BE2C (cell line): ENCODE results near the genes ADGRL3 and STAP1.

DNA sequence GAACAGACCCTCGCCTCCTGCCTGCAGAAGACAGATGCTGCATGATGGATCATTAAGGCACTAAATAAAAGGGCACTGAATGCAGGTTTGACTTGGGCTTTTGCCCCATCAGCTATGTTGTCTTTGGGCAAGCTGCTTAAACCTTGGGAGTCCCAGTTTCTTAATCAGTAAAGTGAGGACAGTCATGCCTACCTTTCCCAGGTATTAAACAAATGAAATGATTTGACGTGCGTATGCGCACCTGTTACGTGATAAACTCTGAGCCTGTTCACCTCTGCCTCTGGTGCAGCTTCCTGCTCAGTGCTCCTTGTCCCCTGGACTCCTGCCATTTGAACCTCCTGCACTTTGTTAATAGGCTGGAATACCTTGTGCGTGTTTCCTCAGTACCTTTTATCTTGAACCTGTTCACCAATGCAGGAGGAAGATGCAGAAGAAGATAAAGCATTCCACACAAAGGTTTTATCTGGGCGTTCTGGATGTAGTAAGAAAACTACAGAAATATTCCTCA lies 111.7 kb downstream of the CRACD start:
- RRBS, result no CpG with 5 or more reads among the region's 7 CpGs

DNA sequence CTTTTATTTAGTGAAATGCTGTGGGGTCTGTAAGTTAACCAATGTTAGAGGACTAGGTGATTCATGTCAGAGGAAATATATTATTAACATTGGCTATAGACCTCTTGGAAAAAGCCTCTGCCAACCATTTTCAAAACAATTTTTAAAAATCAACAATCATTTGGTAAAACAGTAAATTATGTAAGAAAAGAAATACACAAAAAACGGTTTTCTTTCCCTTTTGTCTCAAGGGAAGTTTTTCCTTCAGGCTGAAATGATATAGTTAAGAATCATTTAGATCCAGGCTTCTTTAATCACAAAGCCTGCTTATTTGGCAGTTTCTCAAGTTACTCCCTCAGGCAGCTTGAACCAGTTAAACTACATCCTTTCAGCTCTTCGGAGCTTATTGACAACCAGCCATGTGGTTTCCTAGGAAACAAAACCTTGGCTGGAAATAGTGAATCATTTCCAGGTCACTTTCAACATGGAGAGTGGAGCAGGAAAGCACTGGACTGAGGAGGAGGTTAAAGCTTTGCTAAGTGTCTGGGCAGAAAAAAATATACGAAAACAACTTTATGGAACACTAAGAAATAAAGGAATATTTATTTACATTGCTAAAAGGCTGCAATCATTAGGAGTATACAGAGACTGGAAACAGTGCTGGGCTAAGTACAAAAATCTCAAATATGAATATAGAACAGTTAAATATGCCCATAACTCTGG lies 22.9 kb upstream of the AASDH start:
- RRBS, result no CpG with 5 or more reads among the region's 3 CpGs

DNA sequence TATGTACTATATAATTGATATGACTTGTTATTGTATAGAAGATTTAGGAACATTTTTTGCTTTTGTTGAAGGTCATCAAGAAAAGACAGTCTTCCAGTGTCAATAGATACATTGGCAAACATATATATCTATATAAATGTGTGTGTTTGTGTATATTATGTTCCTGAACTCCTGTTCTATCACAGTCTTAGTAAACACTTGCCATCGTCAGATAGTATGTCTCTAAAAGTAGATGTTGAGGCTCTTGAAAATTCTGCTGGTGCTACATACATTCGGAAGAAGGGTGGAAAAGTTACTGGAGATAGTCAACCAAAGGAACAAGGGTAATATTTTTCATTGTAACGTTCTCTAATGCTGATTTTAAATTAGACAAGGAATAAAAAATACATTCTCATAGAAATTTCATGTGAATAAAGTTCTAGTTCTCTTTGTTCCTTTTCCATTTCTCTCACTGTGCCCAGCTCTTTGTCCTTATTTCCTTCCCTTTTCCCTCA lies 14.3 kb upstream of the ARL9 start:
- RRBS, result no CpG with 5 or more reads among the region's 3 CpGs

GRCh38 chr4:56930818-56931846 lies 23.4 kb downstream of the REST start:
- RRBS, result no CpG with 5 or more reads among the region's 7 CpGs

- RRBS, result no CpG with 5 or more reads among the region's 5 CpGs
Observed at GRCh38 chr4:57043584-57044197, 65.0 kb downstream of the POLR2B start.

DNA sequence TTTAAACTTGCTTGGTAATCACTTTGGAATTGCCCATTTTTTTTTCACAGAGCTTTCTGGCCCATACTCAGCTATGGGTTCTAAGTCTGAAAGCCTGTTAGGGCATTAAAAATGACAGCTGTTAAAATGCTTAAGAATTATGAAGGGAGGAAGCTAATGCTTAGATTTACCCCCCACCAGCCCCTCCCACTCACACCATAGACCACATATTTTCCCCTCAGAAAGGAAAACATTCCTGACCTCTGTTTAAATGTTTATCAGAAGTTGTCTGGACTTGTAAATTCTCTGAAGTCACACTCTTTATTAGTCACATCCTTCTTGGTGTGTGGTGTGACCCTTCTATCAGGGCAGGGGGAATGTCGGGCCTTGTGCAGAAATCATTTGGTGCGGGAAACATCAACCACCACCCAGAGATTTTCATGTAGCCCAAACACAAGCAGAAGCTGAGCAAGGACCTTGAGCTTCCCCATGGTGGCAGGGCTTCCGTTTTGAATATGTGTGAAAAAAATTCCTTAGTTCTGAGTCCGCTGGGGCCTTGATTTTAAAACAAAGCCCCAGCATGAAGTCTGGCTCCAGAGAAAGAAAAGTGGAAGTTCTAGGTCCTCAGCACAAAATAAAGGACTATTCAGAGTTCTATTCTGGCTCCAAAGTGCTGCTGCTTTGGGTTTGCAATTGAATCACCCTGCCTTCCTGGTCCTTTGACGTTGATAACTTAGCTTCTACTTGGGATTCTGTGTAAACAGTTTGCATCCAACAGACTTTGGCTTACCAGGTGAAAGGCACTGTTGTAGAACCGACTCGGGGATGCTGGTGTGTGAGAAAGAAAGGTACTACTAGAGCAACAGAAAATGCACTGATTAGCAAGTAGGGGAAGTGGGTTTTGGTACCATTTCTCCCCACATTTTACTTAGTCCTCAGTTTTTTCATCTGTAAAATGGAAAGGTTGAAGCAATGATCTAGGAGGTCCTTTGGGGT lies 28.7 kb downstream of the IGFBP7 start:
- RRBS, result no CpG with 5 or more reads among the region's 7 CpGs

DNA sequence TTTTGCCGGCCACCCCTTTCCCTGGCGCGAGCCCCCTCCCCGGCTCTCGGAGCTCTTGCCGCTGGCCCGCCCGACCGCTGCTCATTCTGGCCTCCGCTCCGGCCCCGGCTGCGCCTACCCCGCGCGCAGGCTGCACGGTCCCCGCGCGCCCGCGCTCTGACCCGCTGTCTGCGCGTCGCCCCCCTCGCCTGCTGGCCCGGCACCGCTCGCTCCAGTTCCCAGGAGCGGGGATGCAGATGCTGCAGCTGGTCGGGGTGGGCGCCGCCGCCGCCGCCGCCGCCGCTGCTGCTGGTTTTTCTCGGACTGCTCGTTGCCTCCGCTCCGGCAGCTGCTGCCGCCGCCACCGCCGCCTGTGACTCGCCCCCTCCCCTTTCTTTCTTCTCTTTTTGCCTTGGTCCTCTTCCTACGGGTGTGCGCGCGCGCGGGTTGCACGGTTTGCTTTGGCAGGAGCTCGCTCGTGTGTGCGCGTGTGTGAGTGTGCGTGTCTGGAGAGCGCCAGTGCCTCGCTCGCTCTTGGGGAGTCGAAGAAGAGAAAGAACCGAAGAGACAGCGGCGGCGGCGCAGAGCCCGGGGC lies at the start of gene ADGRL3:
ADGRL3 (plus strand) TSS at position 84 of the 574 bp plus-strand sequence.
- RRBS, result 3% methylated on average over 20 of the region's 71 CpGs

GRCh38 chr4:61769487-61770106 lies 569.5 kb downstream of the ADGRL3 start:
- RRBS, result no CpG with 5 or more reads among the region's 11 CpGs

GRCh38 chr4:63123341-63123876 lies 1285.8 kb downstream of the TECRL start:
- RRBS, result no CpG with 5 or more reads among the region's 9 CpGs

- RRBS, result 17% methylated on average over 3 of the region's 11 CpGs
Observed at GRCh38 chr4:66574900-66575649, 904.8 kb upstream of the EPHA5 start.

- RRBS, result no CpG with 5 or more reads among the region's 1 CpG
Observed at GRCh38 chr4:66941977-66942270, 603.4 kb downstream of the CENPC start.

DNA sequence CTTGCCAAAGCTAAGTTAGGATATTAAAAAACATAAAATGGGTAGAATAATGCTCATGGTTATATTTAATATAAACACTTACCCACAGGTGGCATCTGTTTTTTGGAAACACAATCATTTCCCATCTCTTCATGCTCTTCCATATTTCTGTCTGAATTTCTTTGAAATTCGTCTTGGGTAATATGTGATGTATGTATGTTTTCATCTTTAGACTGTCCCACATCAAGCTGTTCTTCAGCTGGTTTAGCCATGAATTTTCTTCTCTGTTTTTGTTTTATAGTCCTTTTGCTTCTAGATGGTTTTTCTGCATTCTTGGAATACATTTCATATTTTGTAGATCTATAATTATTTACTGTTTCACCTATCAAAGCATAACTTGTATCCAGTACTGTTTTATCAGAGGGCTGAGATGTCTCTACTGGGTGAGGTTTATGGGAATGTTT lies 31.3 kb downstream of the CENPC start:
- RRBS, result no CpG with 5 or more reads among the region's 1 CpG

DNA sequence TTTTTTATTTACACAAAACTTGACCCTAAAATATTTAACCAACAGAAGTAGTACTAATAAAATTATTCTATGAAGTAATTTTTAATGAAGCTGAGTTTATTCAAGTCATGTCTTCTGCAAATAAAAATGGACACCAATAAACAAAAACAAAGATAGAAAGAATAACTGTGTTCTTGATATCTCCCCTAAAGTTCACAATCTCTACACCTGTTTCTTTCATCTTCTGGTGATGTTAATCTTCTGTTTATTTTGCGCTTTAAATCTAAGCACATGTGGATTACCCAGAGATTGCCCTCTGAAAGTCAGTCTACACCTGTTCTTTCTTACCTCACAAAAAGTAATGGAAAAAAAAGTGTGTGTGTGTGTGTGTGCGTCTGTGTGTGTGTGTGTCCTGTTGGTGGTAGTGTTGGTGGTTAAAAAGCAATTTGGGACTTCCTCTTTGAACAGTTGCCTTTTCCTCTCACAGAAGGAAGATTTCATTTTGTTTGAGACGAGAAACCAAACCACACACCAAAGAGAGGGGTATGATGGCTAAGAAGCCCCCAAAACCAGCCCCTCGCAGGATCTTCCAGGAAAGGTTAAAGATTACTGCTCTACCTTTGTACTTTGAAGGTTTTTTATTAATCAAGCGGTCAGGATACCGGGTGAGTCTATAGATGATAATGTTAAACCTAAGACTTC lies at the start of gene STAP1:
STAP1 (plus strand) TSS at position 442 of the 681 bp plus-strand sequence.
- RRBS, result no CpG with 5 or more reads among the region's 6 CpGs

- RRBS, result no CpG with 5 or more reads among the region's 2 CpGs
Observed at GRCh38 chr4:68348839-68349182, 1.1 kb downstream of the YTHDC1 start.

DNA sequence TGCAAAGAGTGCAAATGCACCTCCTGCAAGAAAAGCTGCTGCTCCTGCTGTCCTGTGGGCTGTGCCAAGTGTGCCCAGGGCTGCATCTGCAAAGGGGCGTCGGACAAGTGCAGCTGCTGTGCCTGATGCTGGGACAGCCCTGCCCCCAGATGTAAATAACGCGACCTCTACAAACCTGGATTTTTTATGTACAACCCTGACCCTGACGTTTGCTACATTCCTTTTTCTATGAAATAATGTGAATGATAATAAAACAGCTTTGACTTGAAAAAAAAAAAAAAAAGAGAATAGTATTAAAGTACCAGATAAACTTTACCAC lies 26.5 kb upstream of the YTHDC1 start:
- RRBS, result no CpG with 5 or more reads among the region's 5 CpGs

DNA sequence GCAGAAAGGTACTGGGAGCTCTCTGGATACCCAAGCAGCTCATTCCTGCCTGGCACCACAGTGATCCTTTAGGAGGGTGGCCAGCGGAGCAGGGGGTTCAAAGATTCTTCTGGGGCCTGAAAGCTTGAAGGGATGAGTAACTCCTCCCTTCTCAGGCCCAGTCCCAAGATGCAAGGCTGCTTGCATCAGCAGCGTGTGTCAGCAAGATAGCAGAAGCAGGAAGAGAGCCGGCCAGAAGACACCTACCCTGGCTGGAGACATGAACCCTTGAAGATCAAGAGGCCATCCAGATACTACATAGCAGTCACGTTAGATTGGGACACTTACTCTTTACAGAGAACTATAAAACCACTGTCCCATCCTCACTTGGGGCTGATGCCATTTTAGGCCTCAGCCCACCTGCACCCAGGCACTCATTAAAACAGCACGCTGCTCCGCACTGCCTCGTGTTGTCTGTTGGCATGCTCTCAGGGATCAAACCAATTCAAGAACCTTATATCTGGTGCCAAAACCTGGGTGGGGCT lies 6.6 kb downstream of the UGT2B17 start:
- RRBS, result no CpG with 5 or more reads among the region's 7 CpGs

DNA sequence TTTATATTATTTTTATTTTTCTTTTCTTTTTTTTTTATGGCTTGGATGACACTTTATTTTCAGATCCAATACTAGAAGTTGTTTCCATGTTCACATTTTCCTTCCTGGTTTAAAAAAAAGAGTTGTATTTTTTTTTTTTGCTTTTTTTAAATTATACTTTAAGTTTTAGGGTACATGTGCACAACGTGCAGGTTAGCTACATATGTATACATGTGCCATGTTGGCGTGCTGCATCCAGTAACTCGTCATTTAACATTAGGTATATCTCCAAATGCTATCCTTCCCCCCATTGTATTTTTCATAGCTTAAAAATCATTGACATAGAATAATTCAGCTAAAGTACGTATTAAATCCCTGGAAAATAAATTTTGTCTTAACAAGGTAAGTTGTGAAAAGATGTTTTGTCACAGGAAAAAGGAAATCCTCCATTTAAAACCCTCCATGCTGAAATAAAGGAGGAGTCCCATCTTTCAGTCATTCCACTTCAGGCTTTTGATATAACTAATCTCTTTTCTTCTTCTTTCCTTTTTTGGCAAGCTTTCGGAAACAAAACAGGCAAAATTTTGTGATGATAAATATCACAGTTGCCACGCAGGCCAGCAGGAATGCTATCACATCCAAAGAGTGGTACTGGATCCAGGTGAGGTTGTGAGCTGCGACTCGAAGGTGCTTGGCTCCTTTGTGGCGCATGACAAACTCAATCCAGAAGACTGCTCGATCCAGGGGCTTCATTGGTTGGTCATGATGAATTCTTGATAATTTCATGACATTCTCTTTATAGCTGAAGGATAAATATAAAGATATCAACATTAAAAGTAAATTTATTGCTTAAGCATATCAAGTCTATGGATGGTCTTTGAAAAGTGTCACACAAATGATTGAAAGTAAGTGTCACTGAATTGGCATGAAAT lies 23.6 kb downstream of the UGT2B15 start:
- RRBS, result no CpG with 5 or more reads among the region's 10 CpGs

- RRBS, result no CpG with 5 or more reads among the region's 3 CpGs
Observed at GRCh38 chr4:68818021-68818540, 2.3 kb downstream of the UGT2B10 start.

- RRBS, result no CpG with 5 or more reads among the region's 1 CpG
Observed at GRCh38 chr4:69056903-69057195, 39.4 kb upstream of the UGT2B7 start.